Jejunum (tissue), 1 donor: Measurements from ENCODE around the genes WTIP and ZNF599.

DNA sequence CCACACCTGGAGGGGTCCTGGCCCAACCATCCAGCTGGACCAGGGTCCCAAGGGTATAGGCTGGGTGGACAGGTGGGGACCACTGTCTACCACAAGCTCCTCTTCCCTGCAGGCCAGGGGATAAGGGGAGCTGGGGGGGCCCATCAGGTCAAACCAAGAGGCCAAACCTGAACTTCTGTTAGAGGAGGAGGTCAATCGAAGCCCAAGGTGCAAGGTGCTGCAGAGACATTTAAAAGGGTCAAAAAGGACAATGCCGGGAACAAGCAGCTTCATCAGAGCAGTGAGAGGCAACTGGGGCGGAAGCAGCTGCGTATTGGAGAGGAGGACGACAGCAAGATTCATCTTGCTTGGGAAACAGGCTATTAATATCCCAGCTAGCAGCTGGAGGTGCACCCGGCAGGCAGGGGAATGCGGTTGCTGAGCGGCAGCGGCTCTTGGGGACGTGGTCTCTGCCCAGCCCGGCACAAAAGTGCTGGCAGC lies 34.8 kb downstream of the PEPD start:
- PRO-cap, result no peak

DNA sequence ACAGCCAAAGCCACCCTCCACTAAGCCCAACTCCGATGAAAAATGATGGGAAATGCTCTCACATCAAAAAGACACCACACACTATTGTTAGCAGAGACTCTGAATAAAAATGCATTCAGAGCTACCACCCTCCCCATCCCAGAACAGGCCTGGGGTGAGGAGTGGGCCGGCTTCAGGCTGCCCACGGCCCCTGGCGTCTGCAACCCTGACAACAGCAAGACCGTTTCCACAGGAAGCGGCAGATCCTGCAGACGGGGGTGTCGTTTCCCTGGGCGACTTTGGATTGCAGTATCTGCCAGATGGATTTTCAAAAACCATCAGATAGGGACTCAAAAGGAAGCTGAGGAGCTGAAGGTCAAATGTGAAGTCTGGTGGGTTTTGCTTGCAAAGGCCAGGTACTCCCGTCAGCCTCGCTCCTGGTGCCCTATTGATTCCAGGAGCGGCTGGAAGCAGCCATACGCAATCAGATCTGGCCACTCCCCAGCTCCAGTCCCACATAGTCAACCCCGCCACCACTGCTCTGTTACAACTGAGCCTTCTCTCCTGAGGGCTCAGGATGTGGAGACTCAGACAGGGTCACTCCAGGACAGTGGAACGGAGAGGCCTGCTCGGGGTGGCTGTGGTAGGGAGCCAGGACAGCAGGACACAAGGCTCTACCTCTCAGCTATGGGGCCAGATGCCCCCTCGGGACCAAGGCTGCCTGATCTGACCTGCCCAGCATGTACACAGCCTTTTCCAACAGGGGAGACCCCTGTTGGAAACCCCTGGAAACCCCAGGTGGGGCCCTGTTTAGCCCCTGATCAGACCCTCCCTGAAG lies 14.1 kb downstream of the PEPD start:
- PRO-cap, result no peak

- PRO-cap, result no peak
Measured at GRCh38 chr19:33794499-33795192, 2.0 kb upstream of the KCTD15 start.

GRCh38 chr19:33795193-33795691 lies 1.4 kb upstream of the KCTD15 start:
- PRO-cap, result bidirectional peak, plus-strand start at chr19:33795572, minus-strand start at chr19:33795545; bidirectional peak, plus-strand start at chr19:33795600, minus-strand start at chr19:33795825

GRCh38 chr19:33796212-33796773 lies 377 bp upstream of the KCTD15 start:
- PRO-cap, result bidirectional peak, plus-strand start at chr19:33796334, minus-strand start at chr19:33796036; bidirectional peak, plus-strand start at chr19:33796683, minus-strand start at chr19:33796523

- PRO-cap, result no peak
Measured at GRCh38 chr19:33797813-33798760, 1.4 kb downstream of the KCTD15 start.

- PRO-cap, result no peak
Measured at GRCh38 chr19:34273031-34273894, 18.9 kb downstream of the GARRE1 start.

DNA sequence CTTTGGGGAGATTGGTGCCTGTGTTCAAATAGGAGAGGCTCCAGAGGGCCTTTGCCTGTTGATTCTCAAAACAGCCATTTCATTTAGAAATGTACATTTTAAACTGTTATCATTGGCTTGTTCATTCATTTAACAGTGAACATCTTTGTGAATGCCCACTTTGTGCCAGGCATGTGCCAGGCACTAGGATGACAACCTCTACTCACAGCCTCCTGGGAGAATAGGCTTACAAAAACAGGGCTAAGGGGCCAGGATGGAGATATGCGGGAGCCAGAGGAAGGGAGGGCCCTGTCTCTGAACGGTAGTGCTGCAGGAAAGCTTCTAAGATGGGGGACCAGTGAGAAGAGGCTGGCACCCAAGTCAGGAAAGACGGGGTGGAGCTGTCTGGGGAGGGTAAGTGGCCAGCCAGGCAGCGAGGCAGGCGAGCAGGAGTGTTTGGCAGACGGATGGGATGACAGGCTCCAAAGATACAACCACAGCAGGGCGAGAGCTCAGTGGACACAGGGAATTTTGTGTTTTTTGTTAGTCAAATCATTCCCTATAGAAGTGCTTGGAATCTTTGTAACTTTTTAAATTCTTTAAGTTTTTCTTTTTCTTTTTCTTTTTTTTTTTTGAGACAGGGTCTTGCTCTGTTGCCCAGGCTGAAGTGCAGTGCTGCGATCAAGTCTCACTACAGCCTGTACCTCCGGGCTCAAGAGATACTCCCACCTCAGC lies 44.7 kb upstream of the GPI start:
- PRO-cap, result no peak

DNA sequence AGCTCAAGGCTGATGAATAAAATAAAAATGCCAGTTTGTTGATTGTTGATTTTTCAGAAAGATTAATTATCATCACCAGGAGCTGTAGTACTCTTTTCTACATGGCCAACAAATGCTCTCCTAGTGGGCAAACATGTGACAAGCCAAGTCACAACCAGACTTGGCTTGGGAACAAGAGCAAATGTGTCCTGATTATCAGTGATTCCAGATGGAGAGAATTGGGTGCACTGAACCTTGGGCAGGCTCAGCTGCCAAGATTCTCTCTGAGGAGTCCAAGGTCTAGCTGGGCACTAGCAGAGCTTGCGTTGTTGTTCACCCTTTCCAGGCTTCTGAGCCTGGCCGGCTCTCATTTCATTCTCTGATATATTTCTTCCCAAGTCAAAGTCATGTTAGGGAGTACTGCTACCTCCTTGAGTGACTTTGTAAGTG lies 27.3 kb upstream of the GPI start:
- PRO-cap, result no peak

DNA sequence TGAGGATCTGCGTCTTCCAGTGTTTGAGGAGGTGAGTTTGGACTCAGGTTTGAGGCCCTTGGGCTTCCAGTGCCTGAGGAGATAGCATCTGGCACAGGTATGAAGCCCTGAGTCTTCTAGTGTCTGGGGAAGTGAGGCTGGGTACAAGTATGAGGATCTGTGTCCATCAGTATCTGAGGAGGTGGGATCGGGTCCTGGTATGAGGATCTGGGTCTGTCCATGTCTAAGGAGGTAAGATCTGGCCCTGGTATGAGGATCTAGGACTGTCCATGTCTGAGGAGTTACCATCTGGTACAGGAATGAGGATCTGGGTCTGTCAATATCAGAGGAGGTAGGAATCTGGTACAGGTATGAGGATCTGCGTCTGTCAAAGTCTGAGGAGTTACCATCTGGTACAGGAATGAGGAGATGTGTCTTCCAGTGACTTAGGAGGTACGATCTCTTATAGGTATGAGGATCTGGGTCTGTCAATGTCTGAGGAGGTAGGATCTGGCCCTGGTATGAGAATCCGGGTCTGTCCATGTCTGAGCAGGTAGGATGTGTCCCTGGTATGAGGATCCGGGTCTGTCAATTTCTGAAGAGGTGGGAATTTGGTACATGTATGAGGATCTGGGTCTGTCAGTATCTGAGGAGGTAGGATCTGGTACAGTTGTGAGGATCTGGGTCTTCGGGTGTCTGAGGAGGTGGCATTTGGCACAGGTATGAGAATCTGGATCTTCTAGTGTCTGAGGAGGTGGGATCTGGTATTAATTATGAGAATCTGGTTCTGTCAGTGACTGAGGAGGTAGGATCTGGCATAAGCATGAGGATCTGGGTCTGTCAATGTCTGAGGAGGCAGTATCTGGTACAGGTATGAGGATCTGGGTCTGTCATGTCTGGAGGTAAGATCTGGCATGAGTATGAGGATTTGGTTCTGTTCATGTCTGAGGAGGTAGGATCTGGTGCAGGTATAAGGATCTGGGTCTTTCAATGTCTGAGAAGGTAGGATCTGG lies 12.8 kb upstream of the PDCD2L start:
- PRO-cap, result no peak

GRCh38 chr19:34392861-34393540 lies 11.2 kb upstream of the PDCD2L start:
- PRO-cap, result no peak

DNA sequence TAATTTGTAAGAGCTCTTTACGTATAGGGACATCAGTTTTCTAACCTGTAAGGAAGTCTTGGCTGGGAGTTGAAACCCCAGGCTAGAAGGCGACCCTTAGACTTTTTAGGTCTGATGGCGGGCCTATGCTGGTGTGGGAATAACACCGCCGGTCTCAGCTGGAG lies 222 bp upstream of the UBA2 start:
- PRO-cap, result no peak

DNA sequence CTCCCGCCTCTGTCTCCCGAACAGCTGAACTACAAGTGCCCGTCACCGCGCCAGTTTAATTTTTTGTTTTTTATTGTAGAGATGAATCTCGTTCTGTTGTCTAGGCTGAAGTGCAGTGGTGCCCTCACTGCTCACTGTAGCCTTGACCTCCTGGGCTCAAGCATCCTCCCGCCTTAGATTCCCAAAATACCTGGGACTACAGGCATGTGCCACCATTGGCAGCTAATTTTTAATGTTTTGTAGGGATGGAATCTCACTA lies 2.5 kb upstream of the WTIP start:
- PRO-cap, result no peak

DNA sequence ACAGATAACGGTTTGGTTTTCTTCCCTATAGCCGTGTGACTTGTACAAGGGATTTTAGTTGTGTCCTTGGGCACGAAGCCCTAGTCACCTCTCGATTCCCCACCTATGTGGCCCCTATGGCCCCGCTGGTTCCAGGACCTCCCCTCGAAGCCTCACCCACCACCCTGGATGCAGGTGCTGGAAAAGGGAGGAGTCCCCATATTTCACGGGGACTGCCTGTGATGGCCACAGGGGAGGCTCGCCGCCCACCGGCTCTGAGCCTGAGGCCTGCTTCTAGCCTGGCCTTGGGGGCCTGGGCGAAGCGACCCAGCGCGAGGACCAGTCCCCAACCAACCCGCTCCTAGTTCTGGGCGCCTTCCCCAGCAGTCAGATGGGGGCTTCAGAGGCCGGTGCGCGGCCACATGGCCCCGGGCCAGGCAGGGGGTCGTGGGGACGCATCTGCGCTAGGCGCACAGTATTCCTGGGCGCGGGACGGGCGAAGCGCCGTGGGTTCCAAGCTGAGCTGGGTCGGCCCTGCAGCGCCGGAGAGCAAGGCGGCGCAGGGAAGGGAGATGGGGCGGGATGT lies 623 bp upstream of the WTIP start:
- PRO-cap, result no peak

- PRO-cap, result bidirectional peak, plus-strand start at chr19:34482013, minus-strand start at chr19:34481580
Measured at GRCh38 chr19:34481418-34482335, at the start of gene WTIP. Gene WTIP (plus strand): TSS chr19:34481758.

- PRO-cap, result no peak
Measured at GRCh38 chr19:34484204-34484794, 2.7 kb downstream of the WTIP start.

DNA sequence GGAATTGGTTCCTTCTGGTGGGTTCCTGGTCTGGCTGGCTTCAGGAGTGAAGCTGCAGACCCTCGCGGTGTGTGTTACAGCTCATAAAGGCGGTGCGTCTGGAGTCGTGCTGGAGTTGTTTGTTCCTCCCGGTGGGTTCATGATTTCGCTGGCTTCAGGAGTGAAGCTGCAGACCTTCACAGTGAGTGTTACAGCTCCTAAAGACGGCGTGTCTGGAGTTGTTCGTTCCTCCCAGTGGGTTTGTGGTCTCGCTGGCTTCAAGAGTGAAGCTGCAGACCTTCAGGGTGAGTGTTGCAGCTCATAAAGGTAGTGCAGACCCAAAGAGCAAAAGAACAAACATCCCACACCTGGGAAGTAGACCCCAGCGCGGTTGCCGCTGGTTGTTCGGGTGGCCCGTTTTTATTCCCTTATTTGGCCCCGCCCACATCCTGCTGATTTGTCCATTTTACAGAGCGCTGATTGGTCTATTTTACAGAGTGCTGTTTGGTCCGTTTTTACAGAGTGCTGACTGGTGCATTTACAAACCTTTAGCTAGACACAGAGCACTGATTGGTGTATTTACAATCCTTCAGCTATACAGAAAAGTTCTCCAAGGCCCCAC lies 1.2 kb downstream of the SCGB2B2 start:
- PRO-cap, result no peak

GRCh38 chr19:34772644-34773547 lies at the start of gene ZNF599:
Gene ZNF599 (minus strand): TSS chr19:34773215.
- PRO-cap, result bidirectional peak, plus-strand start at chr19:34773324, minus-strand start at chr19:34773207

- PRO-cap, result no peak
Measured at GRCh38 chr19:34837381-34837696, 64.3 kb upstream of the ZNF599 start.

DNA sequence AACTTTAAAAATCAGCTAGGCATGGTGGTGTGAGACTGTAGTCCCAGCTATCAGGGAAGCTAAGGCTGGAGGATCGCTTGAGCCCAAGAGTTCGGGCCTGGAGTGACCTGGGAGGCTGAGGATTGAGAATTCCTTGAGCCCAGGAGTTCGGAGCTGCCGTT lies 3.8 kb downstream of the GRAMD1A start:
- PRO-cap, result no peak